M059J (cell line): ENCODE measurements around a stretch of chr9.

DNA sequence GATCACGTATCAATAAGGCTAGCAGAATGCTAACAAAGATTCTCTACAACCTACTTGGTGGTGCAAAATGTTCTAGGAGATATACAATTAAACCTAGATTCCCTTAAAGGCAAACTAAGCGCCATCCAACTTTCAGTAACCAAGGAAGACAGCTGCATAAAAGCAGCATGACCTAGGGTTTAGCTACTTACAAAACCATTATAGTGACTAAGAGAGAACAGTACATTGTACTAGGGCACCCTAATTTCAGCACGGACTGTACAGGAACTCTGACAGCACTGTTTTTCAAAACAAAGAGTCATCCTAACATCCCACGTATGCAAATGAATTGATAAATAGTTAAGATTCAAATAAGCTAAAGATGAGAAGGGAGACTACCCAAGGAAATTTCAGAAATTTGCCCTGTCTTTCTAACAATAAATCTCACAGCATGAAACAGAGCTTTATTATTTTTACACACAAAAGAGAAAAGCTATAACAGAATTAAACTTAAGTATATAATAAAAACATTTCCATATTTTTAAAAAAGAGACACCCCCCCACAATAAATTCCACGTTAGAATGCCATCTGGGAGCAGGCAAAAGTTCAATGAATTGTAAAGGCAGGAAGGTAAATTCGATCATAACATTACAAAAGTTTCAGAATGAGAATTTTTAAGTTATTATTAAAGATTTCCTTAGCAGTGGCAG, 29.9 kb downstream of the STRBP start:
- RAMPAGE, long total RNA, result no peak

GRCh38 chr9:123299483-123300257, 31.3 kb upstream of the STRBP start:
- RAMPAGE, long total RNA, result no peak

DNA sequence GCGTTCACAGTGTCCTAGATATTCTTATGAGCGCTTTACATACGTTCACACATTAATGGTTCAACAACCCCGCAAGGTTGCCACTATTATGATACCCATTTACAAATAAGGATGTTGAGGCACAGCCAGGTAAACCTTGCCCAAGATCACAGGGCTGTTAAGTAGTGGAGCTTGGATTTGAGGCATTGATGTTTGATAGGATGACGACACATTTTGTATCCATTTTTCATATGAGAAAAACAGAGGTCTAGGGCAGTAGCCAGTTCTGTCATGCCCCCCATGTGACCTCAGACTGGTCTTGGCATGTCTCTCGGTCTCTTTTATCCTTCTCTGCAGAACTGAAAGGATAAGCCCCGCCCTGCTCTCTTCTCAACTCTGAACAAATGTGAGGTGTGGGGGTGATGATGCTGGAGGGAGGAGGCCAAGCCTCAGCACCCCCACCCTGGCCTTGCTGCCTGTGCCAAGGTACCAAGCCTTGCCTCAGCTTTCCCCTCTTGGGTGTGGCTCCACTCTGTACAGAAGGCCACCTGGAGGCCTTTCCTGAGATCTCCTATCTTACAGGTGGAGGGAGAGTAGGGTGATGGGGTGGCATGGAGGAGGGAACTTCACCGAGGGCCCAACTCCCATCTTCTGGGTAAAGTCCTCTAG, 19.6 kb upstream of the CRB2 start:
- RAMPAGE, long total RNA, result no peak

GRCh38 chr9:123518948-123519703, 163.1 kb downstream of the CRB2 start:
- RAMPAGE, long total RNA, result no peak

GRCh38 chr9:123757449-123758426, 172.2 kb downstream of the DENND1A start:
- RAMPAGE, long total RNA, result no peak

DNA sequence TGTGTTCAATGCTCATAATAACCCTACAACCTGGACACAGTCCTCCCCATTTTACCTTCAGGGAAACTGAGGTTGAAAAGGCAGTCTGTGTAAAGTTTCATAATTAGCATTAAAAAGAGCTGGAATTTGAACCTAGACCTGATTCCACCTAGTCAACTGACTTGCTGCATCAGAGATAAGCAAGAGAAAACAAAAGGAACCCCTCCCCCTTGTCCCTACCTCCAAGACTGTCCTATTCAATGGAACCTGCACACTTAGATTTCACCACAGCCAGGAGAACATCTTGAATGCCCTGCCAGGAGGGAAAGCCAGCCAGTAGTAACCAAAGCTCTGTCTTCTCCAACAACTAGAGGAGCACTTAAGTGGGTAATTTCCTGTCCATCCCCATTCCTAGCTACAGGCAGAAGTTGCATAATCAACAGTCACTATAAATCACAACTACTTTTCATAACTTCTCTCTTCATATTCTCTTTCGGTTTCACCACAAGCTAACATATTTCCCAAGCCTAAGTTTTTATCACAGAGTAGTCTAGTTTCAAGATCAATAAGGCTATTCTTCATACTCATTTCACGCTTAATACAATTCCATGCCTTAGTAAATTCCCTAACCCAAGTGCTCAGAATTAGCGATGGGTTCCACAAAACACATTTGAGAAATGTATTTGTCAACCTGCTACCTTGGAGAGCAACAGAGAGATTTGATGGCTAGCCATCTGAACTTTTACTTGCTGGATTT, 2.2 kb downstream of the DENND1A start:
- RAMPAGE, long total RNA, result no peak

DNA sequence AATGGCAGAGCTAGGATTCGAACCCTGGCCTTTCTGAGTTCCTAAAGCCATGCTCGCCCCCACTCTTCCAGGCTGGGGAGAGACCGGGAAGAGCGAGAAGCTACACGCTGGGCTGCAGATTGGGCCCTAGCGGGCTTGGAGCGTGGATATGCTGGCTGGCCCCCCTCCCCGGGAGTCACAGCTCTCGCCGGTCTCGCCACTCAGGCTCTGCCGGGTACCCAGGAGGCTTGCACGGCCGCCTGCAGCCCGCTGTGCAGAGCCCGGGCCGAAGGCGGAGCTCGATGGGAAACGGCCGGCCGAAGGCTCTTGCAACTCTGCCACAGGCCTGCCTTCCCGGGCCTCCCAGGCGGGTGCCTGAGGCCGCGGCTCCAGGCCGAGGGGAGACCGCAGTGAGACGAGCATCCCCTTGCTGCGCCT, 676 bp upstream of the LHX2 start:
- RAMPAGE, long total RNA, result no peak

DNA sequence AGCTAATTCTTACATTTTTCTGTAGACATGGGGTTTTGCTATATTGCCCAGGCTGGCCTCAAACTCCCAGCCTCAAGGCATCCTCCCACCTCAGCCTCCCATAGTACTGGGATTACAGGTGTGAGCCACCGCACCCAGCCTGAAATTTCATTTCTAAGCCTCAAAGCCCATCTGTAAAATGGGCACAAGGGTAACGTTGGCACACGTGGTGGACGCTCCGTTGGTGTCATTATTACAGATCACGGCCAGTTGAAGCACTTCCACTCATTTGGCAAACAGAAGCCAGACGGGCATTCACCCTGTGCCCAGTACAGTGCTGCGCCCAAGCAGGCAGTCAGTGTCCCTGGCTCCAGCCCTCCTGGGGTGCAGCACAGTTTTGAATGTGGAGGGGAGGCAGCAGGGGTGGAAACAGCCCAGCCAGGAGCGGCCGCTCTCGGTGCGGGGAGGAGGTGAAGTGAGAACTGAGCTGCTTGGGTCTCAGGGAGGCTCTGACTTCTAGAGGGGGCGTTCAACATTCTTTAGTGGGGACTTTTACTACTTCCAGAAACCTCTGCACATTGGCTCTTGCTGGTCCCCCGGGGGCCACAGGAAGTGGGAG, 798 bp upstream of the NEK6 start:
- RAMPAGE, long total RNA, result no peak

DNA sequence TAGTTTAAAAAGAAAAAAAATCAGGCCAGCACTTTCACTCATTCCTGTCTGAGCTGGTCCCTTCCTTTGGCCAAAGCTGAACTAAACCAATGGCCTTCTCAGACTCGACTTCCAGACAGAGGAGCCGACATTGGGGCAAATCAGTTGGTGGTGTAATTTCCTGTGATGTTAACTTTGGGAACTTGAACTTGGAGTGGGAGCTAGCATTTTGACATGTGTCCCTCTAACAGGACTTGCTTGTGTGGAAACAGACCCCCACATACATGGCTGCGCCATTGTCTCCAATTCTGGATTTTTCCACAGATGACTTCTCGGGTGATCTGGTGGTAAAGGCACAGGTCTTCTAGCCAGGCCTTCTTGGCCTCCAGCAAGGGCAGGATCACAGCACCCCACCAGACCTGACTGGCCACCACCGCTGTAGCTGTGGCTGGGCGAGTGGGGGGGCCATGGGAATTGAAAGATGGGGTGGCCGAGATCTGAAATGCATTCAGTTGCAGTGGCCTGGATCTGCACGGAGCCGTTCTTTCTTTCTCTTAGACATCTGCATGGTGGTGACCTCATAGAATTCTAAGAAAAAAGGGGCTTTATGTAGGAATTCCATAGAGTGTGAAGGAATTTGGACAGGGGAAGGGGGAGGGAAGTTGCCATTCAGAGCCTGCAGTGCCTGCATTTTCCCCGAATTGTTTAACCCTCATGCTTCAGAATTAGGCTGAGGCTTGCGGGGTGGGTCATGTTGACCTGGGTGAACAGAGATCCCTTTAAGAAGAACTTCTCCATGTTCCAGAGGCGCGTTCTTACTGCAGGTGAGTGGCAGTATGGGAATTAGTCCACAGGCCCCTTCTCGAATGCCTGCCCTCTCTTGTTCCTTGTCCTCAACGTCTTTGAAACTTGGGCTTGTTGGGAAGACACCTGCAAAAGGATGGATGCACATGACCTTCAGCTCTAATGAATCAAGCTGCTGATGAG, 4.8 kb downstream of the NEK6 start:
- RAMPAGE, long total RNA, result no peak

- RAMPAGE, long total RNA, result no peak
Measured at GRCh38 chr9:124291493-124292152, 33.9 kb downstream of the NEK6 start.

GRCh38 chr9:124342552-124343470, 72.4 kb downstream of the PSMB7 start:
- RAMPAGE, long total RNA, result no peak

DNA sequence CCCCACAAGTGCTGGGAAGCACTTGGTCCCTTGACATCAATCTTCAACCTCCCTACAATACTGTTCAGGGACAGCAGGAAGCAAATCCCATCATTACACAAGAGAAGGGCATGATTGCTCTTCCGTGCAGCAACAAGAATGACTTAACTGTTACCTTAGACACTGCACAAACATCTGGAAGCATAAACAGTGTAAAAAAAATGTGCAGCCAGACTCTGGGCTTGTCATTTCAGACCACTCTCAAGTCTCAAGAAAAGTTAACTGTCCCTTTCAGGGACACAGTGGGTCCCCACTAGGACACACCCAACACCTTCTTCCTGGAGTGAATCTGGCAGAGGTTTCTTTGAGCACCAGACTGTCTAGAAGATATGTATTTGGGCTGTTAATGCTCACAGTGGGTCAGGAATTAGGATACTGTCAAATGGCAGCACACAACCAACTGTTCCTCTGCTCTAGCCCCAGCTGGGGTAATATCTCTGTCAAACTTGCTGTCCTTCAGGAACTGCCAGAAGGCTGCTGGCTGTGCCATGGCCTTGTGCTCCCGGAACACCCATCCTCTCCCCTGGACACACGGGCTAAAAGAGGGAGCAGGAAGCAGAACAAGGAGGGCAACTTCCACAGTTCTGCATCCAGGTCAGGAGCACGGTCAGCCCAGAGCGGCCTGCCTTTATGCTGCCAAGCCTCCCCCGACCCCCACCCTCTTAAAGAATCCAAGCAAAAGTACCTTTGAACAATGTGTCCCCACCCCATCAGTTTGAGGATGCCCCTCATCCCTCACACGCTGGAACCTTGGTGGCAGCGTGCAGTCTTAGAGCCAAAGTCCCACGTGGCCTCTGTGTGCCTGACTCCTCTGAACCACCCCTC, 61.0 kb downstream of the PSMB7 start:
- RAMPAGE, long total RNA, result no peak

DNA sequence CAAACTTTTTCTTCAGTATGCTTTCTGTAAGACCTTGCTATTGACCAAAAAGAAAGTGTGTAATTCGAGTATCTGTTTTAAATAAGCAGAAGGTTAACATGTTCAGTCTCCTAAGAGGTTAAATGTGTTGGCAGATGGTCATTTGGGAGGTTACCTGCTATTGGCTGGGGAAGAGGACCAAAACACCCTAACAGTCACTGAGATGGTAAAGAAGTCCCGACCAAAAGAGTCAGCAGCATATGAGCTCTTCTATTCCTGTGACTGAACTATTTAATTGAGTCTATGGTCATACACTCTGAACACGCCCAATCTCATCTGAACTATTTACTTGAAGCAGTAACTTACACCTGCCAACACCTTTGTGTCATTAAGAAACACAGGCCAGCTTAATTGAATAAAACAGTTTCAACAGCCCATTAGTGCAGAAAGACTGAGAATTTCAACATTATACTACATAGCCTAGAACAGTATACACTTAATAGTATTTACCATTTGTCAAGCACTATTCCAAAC, 47.8 kb downstream of the NR6A1 start:
- RAMPAGE, long total RNA, result no peak

GRCh38 chr9:124812318-124812936, 35.5 kb downstream of the OLFML2A start:
- RAMPAGE, long total RNA, result no peak

DNA sequence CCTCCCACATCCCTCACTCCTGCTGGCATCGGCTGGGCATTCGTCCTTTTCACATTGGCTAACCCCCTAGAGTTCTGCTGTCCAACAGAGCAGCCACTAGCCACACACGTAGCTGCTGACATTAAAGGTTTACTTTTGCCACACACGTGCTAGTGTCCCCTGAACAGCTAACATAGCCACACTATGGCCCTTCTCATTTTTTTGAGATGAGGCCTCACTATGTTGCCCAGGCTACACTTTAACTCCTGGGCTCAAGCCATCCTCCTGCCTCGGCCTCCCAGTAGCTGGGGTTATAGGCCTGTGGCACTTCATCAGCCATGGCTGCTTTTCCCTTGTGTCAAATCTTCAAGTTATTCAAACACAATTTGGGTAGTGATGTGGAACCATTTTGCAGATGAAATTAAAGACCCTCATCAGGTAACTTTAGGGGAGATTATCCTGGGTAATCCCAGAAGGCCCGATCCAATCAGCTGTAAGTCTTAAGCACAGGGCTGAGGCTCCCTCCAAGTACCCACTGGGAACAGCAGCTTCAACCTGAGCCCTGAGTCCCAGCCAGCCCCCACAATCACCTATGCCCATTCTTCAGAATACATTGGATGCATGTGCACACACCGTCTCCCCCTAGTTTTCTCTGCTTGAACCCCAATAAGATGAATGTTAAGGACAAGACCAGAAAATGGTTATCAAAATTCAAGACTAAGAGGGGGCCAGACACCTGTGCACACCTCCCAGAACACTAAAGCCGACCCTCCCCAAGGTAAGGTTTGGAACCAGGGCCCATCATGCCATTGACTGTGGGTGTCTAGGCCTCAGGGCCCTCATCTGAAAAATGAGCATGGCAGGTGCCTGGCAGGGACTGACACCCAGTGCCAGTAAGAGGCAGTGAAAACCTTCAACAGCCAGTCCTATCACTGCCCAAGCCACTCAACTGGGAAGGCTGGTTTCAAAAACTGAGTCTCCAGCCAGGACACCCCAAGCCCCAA, 2.5 kb downstream of the RPL35 start:
- RAMPAGE, long total RNA, result no peak

- RAMPAGE, long total RNA, result no peak
Measured at GRCh38 chr9:125237924-125238445, 3.2 kb downstream of the HSPA5 start.

GRCh38 chr9:125259218-125259544, 2.4 kb upstream of the GAPVD1 start:
- RAMPAGE, long total RNA, result no peak

GRCh38 chr9:125315464-125316266, 54.0 kb downstream of the GAPVD1 start:
- RAMPAGE, long total RNA, result no peak

DNA sequence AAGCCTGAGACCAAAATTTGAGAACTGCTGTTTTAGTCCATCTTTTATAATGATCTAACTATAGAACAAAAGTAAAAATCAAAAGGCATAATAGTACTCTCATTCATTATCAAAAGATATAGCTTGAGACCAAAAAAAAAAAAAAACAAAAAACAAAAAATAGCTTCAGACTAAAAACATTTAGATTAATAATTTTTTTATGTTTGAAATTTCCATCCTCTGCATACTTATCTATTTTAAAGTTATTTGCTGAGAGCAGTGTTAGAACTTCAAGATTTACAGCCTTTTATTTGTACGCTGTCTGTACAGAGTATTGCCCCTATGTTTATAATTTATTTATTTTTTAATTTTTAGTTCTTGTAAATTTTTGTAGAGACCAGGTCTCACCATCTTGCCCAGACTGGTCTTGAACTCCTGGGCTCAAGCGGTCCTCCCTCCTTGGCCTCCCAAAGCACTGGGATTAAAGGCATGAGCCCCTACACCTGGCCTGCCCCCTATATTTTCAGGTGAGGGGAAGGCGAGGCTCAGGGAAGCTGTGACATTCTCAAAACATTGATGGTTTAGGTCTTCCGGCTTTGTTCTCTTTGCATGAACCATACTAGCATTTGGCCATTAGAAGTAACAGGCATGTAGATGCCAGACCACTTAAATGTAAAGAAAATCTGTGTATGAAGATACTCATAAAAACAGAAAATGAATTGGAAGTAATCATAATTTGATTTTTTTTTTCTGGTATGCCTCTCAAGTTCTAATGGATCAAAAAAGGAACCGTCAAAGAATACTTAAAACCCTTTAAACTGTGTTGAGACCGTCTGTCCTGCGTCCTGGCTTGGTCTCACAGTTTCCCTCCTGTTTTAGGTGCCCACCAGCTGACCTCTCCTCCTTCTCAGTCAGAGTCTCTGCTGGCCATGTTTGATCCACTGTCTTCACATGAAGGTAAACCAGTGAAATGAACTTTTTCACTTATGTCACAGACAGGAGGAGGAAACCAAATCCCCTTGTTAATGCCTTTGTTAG, 74.8 kb downstream of the GAPVD1 start:
- RAMPAGE, long total RNA, result no peak

- RAMPAGE, long total RNA, result no peak
Measured at GRCh38 chr9:125428378-125428616, 166.7 kb downstream of the GAPVD1 start.